Measurements from ENCODE around the gene ACTN1.

- RRBS, result no CpG with 5 or more reads among the region's 1 CpG
Measured at GRCh38 chr14:68521313-68521804, 271.5 kb downstream of the ZFP36L1 start.

- RRBS, result 0% methylated on average over 2 of the region's 6 CpGs
Measured at GRCh38 chr14:68546864-68547339, 246.0 kb downstream of the ZFP36L1 start.

- RRBS, result no CpG with 5 or more reads among the region's 7 CpGs
Measured at GRCh38 chr14:68550856-68551779, 241.7 kb downstream of the ZFP36L1 start.

- RRBS, result no CpG with 5 or more reads among the region's 6 CpGs
Measured at GRCh38 chr14:68565890-68566724, 226.8 kb downstream of the ZFP36L1 start.

- RRBS, result 84% methylated on average over 3 of the region's 9 CpGs
Measured at GRCh38 chr14:68583593-68584071, 209.2 kb downstream of the ZFP36L1 start.

- RRBS, result no CpG with 5 or more reads among the region's 8 CpGs
Measured at GRCh38 chr14:68587009-68587874, 205.6 kb downstream of the ZFP36L1 start.

DNA sequence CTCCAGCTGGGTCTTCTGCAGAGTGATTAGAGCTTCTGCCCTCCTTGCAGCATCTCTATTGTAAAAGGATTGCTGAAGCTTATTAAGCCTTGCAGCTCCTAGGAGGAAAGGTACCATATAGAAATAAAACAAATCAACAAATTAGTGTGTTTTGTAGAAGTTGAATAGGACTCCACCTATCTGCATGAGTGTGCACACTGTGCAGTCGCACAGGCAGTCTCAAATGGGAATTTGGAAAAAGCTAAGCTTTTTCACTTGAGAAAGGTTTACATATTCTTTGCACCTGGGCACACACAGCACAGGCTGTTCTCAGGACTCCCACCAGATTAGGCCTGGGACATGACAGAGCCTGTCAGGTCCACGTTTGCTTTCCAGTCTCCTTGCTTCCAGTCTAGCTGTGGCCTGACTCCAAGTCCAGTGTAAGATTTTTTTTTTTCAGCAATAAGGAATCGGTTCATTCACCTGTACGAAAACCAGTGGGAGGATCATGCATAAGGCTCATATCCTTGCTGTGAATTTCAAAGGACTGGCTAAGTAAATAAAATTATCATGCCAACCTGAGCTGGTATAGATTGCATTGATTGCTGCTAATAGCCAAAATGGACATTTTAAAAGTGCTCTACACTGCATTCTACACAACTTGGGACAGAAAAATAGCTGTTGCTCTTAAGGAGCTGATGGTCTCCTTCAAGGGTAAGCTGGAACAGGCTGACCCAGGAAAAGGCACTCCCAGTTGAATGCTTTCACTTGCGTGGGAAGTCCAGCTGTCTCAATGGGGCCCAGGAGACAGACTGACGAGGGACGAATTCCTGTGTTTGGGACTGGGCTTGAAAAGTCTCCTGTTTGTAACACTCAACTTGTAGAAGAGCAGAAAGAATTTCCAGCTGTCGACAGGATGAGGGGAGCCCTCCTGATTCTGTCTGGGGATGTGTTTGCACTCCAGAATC lies 181.1 kb downstream of the ZFP36L1 start:
- RRBS, result no CpG with 5 or more reads among the region's 8 CpGs

DNA sequence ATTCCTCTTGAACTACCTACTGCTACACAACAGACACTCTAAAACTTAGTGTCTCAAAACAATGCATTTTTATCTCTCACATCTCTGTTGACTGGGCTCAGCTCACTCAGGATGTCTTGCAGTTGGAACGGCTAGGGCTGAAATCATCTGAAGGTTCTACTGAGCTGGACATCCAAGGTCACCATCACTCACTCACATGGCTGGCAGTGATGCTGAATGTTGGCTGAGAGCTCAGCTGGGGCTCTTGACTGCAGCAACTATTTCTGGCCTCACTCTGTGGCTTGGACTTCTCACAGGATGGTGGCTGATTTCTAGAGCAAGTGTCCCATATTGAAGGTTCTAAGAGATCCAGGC lies 166.5 kb downstream of the ZFP36L1 start:
- RRBS, result no CpG with 5 or more reads among the region's 1 CpG

GRCh38 chr14:68633326-68633836 lies 159.5 kb downstream of the ZFP36L1 start:
- RRBS, result no CpG with 5 or more reads among the region's 14 CpGs

DNA sequence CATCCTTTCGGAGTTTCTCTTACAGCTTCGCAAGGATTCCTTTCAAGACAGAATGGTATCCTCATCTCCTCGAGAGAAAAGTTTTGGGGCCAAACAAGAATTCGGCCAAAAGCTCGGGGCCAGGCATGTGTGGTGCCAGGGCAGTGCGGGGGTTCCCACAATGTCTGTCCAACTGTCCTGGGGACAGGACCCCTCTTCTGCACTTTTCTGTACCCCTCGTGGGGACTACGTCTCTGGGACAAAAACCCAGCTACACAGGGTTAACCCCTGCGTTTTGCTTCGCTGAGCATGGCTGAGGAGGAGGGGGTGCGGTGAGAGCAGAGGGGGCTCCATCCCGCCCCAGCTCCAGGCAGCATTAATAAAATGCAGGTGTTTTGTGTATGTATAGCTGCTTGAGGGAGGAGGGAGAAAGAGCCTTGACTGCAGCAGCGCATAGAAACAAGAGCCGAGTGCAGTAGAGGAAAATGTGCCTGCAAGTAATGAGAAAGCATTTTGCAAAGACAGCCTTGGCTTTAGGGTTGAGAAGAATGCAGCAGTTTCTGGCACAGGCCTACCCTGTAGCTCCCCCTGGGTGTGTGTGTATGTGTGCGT lies 104.1 kb downstream of the ZFP36L1 start:
- RRBS, result no CpG with 5 or more reads among the region's 15 CpGs

DNA sequence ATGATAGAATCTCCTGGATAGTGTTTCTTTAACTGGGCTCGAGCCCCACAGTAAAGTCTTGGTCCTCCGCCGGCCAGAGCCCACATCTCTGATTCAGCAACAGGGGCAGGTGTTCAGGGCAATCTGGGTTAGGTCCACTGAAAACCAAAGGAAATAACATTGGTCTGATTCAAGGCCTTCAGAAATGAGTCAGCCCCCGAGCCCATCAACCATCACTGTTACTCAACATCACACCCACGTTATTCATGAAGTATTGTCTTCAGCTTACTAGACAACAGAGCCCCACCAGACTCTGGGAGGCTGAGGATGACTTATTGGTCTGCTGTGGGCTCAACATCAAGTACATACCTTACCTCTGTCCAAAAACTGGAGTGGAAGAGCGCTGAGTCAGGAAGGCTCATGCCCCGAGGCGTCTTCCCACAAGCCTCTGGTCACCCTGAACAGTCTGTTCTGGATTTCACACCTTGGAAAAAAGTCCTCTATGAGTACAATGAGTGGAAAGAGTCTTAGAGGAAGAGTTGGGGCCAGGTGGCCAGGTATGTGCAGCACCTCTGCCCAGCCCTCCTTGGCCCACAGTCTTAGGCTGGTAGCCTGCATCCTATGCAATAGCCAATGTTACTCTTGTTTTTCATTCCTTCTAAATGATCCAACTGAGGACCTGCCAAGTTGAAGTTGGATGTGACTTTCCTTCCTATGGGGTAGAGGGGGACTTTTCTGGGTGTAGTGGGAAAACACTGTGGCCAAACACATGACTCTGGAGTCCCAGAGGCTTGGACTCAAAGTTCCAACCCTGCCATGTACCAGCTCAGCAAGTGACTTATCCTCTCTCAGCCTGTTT lies 97.4 kb downstream of the ZFP36L1 start:
- RRBS, result no CpG with 5 or more reads among the region's 8 CpGs

DNA sequence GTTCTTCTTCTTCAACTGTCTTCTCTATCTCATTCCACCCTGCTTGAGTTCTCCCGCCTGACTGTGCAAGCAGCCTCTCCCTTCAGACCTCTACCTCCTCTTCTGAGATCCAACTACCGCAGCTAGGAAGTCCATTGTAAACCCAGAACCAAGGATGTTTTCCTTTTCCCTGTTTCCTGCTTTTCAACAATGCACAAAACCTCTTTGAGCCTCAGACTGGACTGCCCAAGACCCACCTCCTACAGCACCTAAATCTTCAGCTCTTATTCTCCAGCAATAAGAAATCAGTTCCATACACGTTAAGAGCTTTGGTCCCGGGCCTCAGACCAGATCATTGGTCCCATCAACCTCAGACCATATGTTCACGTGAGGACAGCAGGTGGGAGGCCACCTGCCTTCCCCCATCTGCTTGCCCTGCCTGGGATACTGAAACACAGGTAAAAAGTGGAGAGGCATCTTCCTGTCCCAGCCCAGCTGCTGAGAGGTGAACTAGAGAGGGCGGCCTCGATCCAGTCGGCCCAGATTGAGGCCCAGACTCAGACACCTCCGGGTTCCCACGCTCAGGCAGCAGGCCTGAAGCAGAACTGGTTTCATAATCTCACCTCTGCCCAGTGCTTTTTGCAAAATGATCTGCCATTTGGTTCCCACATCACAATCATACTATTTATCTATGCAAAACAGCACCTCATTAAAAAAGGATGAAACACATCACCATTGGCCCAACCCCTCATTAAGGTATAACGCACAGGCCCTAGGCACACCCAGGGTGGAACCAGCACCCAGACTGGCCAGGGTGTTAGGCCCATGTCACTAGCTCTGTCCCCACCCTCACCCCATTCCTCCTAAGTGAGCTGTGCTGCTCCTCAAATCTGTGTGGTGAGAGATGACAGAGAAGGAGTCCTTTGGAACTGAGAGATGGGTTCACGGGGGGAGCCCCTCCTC lies 81.4 kb downstream of the ZFP36L1 start:
- RRBS, result no CpG with 5 or more reads among the region's 12 CpGs

- RRBS, result no CpG with 5 or more reads among the region's 6 CpGs
Measured at GRCh38 chr14:68757510-68758291, 35.2 kb downstream of the ZFP36L1 start.

DNA sequence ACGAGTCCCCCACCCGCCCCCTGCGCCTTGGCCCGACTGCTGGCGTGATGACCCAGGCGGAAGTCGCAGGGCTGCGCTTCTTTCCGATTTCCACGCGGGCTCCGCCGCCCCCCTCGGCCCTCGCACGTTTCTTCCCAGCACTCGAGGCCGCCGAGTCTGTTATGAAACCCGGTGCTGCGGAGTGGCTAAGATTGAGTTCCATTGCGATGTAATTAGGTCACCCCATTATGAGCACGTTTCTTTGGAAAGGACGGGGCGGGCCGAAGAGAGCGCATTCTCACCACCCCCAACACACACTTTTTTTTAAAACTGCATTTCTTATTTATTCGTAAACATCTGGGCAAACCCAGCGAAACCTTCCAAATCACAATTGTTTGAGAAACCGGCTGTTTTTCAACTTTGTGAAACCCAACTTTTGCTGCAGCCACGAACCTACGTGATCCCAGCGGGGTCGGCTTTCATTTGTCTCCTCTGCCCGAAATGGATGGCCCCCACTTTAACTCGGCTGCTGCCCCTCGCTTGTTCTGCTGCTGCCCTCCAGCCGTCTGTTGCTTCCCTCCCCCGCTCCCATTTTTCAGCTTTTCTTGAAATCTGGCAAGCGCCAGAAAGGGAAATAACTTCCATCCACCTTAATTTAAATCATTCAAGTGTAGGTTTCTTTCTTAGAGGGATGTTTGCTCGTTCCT lies 1.7 kb upstream of the ZFP36L1 start:
- RRBS, result no CpG with 5 or more reads among the region's 41 CpGs

- RRBS, result under 1% methylated on average over 12 of the region's 72 CpGs
Measured at GRCh38 chr14:68795586-68796646, 3.0 kb upstream of the ZFP36L1 start.

DNA sequence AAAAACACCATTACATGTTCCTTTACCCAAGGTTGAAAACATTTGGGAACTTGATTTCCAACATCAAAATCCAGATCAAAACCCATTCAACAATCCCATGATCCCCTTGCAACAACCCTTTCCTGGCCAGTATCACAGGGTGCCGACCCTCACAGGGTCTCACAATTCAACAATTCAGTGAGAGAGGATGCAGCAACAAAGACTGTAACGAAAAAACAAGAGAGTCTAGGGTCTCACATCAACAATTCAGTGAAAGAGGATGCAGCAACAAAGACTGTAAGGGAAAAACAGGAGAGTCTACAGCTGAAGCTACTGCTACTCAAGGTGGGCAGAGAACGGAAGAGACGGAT lies 22.5 kb upstream of the ZFP36L1 start:
- RRBS, result no CpG with 5 or more reads among the region's 4 CpGs

- RRBS, result no CpG with 5 or more reads among the region's 9 CpGs
Measured at GRCh38 chr14:68853716-68854238, 60.9 kb upstream of the ZFP36L1 start.

GRCh38 chr14:68976085-68976991 lies 2.8 kb downstream of the ACTN1 start:
- RRBS, result no CpG with 5 or more reads among the region's 12 CpGs

- RRBS, result 0% methylated on average over 1 of the region's 36 CpGs
Measured at GRCh38 chr14:68978975-68979415, at the start of gene ACTN1. Gene ACTN1, minus strand, starts transcription at chr14:68979302.

- RRBS, result no CpG with 5 or more reads among the region's 15 CpGs
Measured at GRCh38 chr14:69042716-69043934, 64.0 kb upstream of the ACTN1 start.

Data from epithelial cell of esophagus (primary cell).